ENCODE measurements around a stretch of chr10.

GRCh38 chr10:32379322-32379948 is 32.5 kb upstream of the EPC1 start:
- PRO-cap, result no peak
- RAMPAGE, long total RNA, 3 experiments, result no peak in any of the 3 experiments

- PRO-cap, result no peak
- RAMPAGE, long total RNA, 3 experiments, result no peak in any of the 3 experiments
Observed at GRCh38 chr10:32896378-32896973, 61.6 kb downstream of the ITGB1 start.

GRCh38 chr10:32927722-32927973 is 30.4 kb downstream of the ITGB1 start:
- PRO-cap, result no peak
- RAMPAGE, long total RNA, 3 experiments, result no peak in any of the 3 experiments

DNA sequence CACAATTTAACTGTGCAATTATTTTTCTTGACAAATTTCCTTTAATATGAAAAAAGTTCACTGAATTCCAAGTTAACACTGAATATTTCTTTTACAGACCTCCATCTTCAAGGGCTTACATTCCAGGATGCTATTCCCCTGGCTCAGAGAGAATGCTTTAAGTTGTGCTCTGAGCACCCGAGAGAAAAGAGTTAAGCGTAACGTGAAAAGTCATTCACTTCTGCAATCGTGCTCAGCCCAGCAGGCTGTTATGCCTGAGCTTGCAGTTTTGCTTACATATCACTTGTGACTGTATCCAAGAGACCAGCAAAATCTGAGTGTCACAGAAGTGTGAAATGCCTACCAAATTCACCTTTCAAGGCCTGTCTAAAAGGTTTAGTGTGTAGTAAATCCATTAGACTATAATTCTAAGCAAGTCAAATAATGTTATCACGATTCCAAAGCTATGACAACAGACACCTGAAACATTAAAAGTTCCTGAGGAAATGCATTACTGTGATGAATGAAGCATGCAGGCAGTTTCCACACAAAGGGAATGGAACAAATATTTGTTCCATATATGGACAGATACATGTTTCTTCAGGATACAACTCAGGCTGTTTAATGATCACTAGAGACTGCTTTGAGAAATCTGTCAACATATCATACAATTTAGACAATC is 20.1 kb downstream of the ITGB1 start:
- PRO-cap, result no peak
- RAMPAGE, long total RNA, 3 experiments, result no peak in any of the 3 experiments

DNA sequence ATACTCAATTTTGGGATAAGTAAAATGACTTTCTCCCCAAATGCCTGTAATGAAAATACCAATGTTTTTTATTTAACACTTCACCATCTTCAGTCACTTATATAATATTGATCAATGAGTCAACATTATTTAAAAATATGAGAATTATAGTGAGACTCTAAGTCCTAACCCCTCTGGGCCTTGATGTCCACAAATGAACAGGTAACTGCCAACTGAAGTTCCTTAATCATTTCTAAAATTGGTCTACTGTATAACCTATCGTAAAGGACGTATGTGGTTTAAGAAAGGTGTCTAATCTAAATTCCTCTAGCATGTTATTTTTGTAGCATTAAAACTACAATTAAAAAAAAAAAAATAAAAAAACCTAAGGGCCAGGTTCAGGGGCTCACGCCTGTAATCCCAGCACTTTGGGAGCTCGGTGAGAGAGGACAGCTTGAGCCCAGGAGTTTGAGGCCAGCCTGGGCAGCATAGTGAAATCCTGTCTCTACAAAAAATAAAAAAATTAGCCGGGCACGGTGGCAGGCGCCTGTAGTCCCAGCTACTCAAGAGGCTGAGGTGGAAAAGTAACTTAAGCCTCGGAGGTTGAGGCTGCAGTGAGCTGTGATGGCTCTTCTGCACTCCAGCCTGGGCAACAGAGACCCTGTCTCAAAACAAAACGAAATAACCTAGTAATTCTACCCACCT is 1.8 kb downstream of the ITGB1 start:
- PRO-cap, result no peak
- RAMPAGE, long total RNA, 3 experiments, result no peak in any of the 3 experiments

DNA sequence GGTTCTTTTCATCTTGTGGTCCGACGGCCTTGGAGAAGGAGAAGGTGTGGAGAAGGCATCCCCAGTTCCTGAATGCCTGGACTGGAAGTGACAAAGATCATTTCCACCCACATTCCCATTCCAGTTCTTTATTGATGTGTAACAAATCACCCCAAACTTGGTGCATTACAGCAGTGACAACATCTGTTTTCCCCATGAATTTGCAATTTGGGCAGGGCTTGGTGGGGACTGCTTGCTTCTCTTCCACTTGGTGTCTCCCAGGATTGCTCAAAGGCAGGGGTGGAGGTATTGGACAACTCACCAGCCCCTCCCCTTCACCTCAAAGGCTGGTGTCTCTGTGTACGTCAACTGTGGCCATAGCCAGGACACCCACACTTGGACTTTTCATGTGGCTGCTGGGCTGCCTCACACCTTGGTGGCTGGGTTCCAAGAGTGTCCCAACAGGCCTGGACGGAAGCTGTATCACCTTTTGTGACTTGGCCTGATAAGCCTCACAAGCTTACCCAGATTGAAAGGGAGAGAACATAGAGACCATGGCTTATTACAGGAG is 187.4 kb upstream of the ITGB1 start:
- PRO-cap, result no peak
- RAMPAGE, long total RNA, 3 experiments, result no peak in any of the 3 experiments

DNA sequence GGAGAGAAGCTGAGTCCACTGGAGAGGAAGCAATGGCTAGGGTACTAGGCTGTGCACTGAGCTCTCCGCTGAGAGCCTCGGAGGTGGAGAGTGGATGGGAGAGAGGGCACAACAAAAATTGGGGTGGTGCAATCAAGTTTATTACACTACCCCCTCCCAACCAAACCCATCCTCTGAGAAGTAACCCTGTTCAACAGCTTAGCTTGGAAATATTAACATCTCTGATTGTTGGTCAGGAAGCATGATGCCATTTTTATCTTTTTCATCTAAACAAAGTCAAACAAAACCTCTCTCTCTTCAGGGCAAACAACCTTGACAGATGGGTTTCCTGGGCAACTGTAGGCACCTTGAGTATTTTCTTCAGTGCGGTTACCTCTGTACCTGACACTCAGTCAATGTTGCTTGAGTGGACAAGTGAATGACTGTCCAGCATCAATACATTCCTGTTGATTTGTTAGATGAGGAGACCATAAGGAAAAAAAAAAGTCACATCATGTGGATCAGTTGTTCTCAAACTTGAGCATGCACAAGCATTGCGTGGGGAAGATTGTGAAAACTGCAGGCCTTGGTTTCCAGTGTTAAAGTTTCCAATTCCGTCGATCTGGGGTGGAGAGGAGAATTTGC is 183.6 kb downstream of the NRP1 start:
- PRO-cap, result no peak
- RAMPAGE, long total RNA, 3 experiments, result no peak in any of the 3 experiments

DNA sequence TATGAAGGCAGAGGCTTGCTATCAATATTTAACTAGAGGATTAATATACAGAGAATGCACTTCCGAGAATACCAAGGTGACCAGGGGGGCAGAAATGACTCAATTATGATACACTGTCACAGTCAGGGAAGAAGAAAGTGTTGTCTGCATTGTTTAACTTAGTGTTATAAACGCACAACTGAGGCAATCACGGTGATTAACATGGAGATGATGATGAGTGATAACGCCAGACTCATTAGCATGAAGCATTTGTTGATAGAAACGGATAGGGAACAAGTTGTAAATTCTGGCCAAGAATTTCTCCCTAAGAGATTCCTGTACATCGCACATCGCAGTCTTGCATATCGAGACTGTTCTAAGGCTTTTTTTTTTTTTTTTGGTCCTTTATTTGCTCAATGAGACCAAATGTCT is 178.2 kb downstream of the NRP1 start:
- PRO-cap, result no peak
- RAMPAGE, long total RNA, 3 experiments, result no peak in any of the 3 experiments

DNA sequence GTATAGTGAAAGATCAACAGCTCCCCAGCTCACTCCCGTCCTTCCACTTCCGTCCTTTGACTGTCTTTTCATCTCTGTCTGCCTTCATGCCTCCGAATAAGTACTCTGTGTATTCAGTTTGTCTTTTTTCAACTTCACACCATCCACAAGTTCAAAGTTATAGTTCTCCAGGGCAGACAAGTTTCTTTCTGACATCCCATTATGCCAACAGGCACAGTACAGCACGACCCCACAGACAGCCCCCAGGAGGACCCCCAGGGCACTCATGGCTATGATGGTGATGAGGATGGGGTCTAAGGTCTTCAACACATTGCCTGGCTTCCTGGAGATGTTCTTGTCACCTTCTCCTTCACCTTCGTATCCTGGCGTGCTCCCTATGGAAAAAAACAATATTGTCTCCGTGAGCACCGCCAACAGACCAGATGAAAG is 154.5 kb downstream of the NRP1 start:
- PRO-cap, result no peak
- RAMPAGE, long total RNA, 3 experiments, result no peak in any of the 3 experiments

- PRO-cap, result no peak
- RAMPAGE, long total RNA, 3 experiments, result no peak in any of the 3 experiments
Observed at GRCh38 chr10:33258831-33259567, 75.5 kb downstream of the NRP1 start.

DNA sequence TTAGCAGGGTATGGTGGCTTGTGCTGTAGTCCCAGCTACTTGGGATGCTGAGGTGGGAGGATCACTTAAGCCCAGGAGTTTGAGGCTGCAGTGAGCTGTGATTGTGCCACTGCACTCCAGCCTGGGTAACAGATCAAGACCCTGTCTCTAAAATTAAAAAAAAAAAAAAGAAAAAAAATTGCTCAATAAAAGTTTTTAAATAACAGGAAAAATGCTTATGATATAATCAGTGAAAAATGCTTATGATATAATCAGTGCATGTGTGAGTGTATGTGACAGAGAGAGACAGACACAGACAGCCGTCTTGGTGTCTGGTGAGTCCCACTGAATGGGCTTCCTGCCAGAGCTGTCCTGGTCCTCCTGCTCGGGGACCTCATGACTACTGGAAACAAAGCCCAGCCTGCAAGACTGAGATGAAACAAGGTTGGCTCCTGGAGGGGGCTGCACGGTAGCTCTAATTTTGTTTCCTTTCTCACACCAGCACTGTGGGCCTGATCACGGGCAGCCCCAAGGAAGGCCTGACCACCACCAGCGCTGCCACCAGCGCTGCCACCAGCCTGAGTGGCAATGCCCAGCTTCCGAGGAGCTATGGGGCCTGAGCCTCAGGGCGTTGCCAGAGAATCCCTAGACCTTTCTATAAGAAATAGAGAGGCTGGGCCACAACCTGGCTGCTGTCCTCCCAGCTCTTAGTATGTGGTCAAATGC is 57.4 kb downstream of the NRP1 start:
- PRO-cap, result no peak
- RAMPAGE, long total RNA, 3 experiments, result no peak in any of the 3 experiments

DNA sequence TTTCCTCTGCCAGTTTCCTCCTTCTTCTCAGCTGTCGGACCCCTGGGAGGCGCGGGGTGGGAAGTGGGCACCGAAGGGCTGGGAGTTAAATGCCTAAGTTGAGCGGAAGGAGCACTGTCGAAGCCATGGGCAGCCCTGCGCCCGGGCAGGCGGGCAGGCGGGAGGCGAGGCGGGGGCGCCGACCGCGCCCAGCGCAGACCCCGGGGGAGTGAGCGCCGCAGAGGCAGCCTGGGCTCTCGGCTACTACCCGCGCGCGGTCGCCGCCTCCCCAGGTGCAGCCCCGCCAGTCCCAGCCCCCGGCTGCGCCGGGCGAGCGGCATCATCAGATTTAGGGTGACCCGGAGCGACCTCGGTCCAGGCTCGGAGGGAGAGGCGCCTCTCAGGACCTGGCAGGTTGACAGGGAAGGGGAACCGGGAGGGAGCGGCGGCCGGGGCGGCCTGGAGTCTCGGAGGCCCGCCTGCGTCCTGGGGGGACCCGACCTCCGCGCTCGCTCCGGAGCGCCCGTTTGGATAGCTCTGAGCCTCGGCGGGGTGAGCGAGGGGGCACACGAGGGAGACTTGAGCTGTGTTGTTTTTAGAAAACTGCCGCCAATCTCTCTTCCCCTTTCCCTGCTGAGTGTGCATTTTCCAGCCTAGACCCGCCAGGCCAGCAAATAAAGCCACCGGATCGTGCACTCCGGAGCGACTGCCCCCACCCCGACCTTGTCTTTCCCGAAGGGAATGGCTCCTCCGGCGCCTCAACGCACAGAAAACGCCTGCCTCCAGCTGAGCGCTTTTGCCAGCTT is 2.2 kb upstream of the NRP1 start:
- PRO-cap, result unidirectional peak, minus-strand start at position 508 of the sequence
- RAMPAGE, long total RNA, 3 experiments, result no peak in any of the 3 experiments

GRCh38 chr10:33800566-33800965 is 466.1 kb upstream of the NRP1 start:
- PRO-cap, result unidirectional peak, plus-strand start at chr10:33800826
- RAMPAGE, long total RNA, 3 experiments, result no peak in any of the 3 experiments

GRCh38 chr10:34526725-34527208 is 288.3 kb downstream of the PARD3 start:
- PRO-cap, result no peak
- RAMPAGE, long total RNA, 3 experiments, result no peak in any of the 3 experiments

DNA sequence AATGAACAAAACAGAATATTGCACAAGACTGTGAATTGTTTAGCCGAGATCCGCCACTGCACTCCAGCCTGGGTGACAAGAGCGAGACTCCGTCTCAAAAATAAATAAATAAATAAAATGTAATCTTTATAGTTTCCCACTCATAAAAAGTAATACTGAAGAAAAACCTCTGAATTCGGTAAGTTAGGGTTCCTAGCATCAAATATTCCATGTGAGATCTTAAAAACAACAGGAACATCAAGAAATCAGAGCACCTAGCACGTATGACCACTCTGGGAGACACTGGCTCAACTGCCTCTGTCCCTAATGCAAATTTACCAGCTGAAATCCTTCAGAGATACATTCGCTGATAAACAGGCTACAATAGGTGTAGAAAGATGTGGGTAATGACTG is 277.1 kb downstream of the PARD3 start:
- PRO-cap, result no peak
- RAMPAGE, long total RNA, 3 experiments, result no peak in any of the 3 experiments

DNA sequence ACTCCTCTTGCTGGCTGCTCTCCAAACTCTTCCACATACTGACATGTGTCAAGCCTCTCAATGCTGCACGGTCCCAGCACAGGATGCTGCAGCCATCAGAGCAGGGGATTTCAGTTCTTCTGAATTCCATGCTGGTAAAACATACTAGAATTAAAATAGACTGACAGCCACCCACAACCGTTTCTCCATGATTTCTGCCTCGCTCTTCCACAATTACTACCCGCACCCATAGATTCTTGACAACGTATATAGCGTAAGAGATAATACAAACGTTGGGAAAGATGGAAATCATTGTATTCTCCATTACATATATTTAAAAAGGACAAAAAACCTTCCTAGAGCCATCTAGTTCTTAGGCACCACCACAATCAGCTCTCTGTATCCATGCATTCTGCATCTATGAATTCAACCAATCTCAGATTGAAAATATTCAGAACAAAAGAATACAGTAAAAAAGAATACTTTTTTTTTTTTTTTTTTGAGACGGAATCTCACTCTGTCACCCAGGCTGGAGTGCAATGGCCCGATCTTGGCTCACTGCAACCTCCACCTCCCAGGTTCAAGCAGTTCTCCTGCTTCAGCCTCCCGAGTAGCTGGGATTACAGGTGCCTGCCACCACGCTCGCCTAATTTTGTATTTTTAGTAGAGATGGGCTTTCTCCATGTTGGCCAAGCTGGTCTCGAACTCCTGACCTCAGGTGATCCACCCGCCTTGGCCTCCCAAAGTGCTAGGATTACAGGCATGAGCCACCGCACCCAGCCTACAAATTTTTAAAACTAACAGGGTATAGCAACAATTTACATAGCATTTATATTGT is 206.8 kb downstream of the PARD3 start:
- PRO-cap, result no peak
- RAMPAGE, long total RNA, 3 experiments, result no peak in any of the 3 experiments

- PRO-cap, result no peak
- RAMPAGE, long total RNA, 3 experiments, result no peak in any of the 3 experiments
Observed at GRCh38 chr10:34743698-34744381, 71.3 kb downstream of the PARD3 start.

DNA sequence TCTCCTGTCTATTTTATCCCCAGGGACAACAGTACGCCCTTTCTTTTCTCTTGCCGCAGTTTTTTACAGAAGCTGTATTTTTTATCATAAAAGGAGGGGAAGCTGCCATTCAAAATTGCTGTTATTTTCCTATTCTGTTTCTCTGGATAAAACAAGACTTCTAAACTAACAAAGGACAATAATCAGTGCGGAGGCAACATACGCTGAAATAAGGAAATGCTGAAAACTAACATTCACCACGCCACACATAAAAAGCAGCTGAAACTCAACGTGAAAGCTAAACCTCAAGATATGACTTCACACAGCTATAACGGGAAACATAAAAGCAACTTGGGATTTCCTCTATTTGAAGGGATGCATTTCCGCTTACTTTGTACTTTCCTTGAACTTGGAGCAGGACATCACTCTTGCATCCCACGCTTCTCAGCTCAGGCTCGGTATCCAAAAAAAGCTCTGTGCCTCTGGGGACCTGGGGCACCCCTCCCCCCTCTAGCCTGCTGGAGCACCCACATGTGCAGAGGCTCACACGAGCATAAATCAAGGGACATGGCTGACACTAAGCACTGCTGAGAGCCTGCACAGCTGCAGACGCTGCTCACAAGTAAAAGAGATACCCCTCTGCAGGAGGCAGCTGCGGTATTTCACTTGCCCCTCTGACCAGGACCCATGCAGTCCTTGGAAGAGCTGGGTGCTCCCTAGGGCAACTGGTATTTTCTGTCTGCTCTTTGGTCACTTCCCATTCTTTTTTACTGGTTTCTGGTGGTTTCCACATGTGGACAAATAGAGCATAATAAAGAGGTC is 34.3 kb downstream of the PARD3 start:
- PRO-cap, result no peak
- RAMPAGE, long total RNA, 3 experiments, result no peak in any of the 3 experiments

DNA sequence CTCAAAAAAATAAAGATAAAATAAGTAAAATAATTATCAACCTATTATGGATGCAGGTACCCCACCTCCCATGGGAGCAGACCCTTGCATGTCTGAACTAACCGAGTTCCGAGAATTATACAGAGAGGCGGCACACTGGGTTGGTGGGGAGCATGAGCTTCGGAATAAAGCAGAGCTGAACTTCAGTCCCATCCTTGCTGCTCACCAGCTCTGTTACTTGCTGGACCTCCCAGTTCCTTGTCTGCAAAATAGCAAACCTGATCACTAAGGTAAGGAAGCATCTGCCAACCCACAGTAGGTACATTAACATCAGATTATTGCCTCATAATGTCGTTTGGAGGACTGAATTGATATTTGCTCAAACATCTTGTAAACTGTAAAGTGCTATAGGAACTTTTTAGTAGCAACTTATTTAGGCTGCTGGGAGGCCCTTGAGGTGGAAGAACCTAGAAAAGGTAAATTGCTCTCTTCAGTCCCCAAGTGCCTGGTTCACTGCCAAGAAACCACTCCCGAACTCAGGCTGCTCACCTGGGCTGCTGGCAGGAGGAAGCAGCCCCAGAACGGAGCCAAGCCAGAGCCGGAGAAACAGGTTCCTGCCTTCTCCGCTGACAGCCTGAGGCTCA is 136.3 kb downstream of the CUL2 start:
- PRO-cap, result no peak
- RAMPAGE, long total RNA, 3 experiments, result no peak in any of the 3 experiments

- PRO-cap, result bidirectional peak, plus-strand start at chr10:35195904, minus-strand start at chr10:35195740; unidirectional peak, minus-strand start at chr10:35196150
- RAMPAGE, long total RNA, 3 experiments, result start-site peak on the plus strand in 1 of 3 experiments, at chr10:35195924-35195951 at its widest, 18 reads per replicate
Observed at GRCh38 chr10:35195479-35196640, 69.2 kb downstream of the CREM start.